Karpas-422 (cell line): ENCODE measurements around the genes CRYBA1, NUFIP2 and EFCAB5.

DNA sequence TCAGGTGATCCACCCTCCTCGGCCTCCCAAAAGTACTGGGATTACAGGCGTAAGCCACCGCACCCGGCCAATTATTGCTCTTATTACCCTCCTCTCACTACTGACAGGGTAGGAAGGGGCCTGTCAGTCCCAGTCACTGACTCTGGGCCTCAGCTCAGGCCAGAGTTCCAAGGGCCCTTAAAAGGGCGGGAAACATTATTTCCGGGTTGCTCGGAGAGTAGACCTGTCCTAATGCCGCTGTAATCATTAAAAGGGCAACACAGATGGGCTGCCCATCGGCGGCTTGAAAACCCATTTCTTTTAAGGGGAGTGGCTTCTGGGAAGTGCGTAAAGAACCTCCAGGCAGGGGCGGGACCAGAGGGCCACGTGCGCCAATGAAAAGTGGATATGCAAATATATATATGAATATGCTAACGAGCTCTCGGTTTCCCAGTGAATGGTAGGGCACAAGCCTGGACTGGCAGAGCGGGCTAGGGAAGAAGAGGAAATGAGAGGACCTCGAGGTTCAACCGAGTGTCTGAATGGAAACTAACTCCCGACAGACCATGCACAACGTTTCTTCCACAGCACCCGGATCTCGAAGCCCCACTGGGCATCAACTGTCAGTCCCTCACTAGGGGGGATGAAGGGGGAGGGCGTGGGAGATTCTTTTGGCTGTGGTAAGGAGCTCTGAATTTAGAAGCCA, 26.7 kb downstream of the PIPOX start:
- PRO-cap = no peak
- RAMPAGE, long total RNA = no peak

- PRO-cap = no peak
- RAMPAGE, long total RNA = no peak
Observed at GRCh38 chr17:29092226-29092678, 49.3 kb downstream of the PIPOX start.

DNA sequence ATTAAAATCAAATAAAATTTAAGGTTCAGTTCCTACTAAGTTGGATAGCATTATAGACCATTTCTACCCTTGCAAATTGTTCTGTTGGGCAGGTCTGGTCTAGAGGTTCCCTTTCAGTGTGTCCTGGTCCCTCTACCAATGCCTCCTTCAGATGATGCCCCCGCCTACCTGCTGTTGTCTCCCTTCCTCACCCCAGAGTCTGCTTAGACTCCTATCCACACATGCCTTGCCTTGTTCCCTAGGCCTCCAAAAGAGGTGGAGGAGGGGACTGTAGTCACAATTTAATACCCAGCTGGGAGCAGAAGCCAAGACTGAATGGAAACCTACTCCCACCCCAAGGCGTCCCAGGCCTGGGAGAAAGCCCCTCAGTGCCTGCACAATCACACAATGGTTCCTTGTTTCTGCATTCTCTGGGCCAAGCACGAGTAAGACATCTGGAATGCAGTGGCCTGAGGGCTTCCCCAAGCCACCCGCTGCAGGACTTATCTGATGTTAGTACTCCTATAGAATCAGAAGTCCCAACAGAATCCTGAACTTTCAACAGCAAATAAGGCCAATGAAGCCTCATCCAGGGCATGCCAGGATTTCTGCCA, 28.8 kb downstream of the MYO18A start:
- PRO-cap = no peak
- RAMPAGE, long total RNA = no peak

- PRO-cap = bidirectional peak, plus-strand start at chr17:29195698, minus-strand start at chr17:29195556
- RAMPAGE, long total RNA = no peak
Observed at GRCh38 chr17:29195229-29195833, 15.1 kb upstream of the MYO18A start.

DNA sequence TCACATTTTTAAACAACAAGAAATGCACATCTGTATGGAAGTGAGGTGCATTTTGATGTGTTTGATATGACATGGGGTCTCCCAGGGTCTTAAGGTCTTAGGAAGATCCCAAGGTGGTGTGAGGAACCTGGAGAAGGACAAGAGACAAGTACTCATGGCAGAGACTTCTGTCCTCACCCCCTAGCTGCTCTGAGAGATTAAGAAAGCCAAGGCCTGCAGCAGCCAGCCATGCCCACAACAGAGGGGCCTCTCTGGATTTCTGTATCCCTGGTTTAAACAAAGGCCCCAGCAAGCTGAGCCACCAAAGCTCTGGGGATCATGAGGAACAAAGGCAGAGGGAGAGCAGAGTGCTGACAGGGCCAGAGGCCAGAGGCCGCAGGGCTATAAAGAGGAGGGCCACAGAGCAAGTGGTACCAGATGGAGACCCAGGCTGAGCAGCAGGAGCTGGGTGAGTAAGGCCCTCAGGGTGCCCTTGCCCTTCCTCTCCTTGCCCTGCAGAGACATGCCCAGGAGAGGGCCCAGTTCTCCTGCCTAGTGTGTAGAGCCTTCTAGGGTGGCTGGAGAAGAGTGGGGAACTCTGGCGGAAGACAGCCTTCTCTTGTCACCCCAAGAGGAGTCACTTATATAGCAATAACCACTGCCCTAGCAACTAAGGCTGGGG, at the start of gene CRYBA1:
TSS of gene CRYBA1 (plus strand) at position 413 of the 661 bp plus-strand sequence.
- PRO-cap = no peak
- RAMPAGE, long total RNA = no peak

GRCh38 chr17:29285884-29286835, 7.8 kb downstream of the NUFIP2 start:
- PRO-cap = no peak
- RAMPAGE, long total RNA = no peak

DNA sequence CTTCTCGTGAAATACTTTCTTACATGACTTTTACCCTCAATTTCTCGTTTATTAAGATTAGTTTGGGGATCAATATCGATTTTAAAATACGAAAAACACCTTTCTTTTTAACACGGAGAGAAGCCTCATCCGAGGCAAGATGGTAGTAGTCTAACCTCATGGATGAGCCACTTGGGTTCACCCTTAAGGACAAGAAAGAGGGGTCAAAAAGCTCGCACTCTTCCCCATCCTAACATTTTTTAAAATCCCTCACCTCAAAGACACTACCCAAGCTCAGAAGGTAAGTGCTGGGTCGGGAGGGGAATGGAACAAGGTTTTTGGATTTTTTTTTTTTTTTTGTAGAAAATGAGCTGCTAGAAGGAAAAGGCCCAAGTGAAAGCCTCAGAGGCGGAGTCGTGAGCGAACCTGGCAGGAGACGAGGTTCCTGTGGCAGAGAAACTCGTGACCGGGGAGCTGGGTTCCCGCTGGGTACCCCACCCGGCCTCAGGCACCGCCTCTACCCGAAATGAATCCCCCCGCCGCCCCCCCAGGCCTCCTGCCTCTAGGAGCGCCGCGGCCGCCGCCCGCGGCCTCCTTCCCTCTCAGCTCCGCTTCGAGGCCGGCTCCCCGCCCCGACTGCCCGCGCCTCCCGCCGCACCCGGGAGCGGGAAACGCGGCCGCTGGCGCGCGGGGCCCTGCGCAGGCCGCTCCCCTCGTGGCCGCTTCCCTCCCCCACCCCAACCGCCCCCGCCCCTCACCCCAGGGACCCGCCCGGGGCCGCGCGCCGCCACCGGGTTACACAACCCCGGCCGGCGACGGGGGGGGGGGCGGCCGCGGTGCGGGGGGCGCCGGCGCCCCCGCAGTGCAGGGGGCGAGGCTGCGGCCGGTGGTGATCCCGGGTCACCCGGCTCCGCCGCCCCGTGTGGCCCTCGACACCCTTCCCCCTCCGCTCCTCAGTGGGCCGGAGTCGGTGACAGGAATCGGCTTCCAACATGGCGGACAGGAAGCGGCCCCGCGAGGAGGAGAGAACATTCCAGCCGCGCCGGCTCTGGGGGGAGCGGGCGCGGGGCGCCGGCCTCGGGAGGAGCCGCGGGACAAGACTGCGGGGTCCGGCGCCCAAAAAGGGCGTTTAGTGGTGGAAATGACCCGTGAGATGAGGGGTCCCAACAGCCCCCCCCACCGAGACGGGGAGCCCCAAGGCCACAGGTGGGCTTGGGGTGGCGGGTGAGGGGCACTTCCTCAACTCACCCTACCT, 1.4 kb downstream of the NUFIP2 start:
- PRO-cap = no peak
- RAMPAGE, long total RNA = no peak

- PRO-cap = bidirectional peak, plus-strand start at chr17:29294400, minus-strand start at chr17:29294115
- RAMPAGE, long total RNA = start-site peak on the minus strand at chr17:29294114-29294120, 499 and 634 reads in 2 replicates
Observed at GRCh38 chr17:29293493-29294548, at the start of gene NUFIP2. Gene NUFIP2, minus strand, starts transcription at chr17:29294148.

DNA sequence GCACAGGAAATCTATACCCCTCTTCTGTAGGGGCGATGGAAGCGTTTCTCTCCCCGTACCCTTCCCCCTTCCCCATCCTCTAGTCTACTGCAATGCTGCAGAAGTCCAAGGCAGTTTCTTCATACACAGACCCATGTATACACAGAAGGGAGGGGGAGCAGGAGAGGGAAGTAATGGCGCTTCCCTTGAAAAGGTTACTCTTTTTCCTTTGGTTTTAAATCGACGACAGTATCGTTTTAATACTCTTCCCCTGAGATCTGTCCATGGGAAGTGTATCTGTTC, 1.2 kb downstream of the TAOK1 start:
- PRO-cap = no peak
- RAMPAGE, long total RNA = no peak

- PRO-cap = no peak
- RAMPAGE, long total RNA = no peak
Observed at GRCh38 chr17:29572141-29573356, 4.0 kb downstream of the TP53I13 start.

- PRO-cap = no peak
- RAMPAGE, long total RNA = no peak
Observed at GRCh38 chr17:29613966-29614478, 8.7 kb downstream of the CORO6 start.

DNA sequence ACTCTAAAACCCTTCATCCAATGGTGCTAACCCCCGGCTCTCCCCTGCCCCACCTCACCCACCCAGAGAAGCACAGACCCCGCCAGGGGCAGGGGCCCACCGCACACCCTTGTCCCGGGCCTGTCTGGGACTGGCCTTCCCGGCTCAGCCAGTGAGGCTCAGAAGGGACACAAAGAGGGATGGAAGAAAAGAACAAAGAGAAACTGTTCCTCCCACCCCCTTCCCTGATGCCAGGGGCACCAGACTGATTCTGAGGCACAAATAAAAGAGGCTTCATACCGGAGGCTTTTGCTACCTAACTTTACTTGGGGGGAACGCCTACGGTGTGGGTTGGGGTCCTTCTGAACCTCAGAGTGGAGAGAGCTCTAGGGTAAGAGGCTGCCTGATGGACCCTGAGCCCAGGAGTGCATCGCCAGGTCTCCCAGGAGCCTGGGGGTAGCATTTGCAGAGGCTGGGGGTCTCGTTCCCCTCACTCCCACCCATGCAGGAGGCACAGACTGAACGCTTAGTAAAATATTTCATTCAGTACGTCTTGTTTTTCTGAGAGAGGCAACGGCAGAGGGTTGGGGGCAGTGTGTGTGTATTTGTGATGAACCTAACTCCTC, 8.1 kb downstream of the CORO6 start:
- PRO-cap = no peak
- RAMPAGE, long total RNA = no peak

GRCh38 chr17:29636034-29636641, 13.4 kb upstream of the CORO6 start:
- PRO-cap = no peak
- RAMPAGE, long total RNA = no peak

- PRO-cap = no peak
- RAMPAGE, long total RNA = no peak
Observed at GRCh38 chr17:29667980-29668325, 45.2 kb upstream of the CORO6 start.

GRCh38 chr17:29672015-29672469, 49.3 kb upstream of the CORO6 start:
- PRO-cap = no peak
- RAMPAGE, long total RNA = no peak

- PRO-cap = no peak
- RAMPAGE, long total RNA = no peak
Observed at GRCh38 chr17:29716645-29717451, 94.1 kb upstream of the CORO6 start.

DNA sequence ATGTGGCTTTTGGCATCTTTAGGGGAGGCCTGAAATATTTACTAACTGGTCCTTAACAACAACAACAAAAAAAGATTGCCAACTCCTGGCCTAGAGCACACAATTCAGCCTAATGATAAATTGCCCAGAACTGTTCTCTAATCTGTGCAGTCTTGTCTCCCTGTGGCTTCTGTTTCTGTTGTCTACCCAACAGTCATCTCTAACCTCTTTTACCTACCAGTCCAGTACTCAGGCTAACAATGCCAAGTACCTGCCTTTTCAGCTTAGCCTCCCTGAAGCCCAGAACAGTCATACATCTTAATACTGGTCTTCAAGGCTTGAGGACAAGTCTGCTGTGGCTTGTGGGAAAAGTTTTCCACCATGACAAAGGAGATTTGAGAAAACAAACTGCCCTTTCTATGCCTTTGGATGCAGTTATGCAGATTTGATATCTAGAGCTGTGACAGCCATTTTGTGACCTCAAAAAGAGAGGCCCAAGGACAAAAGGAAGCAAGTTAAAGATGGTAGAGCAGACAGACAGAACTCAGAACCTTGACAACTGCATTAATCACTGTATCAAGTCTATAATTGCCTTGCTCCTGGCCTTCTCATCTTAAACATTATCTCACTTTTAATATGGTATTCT, 66.8 kb downstream of the SSH2 start:
- PRO-cap = no peak
- RAMPAGE, long total RNA = no peak

- PRO-cap = no peak
- RAMPAGE, long total RNA = no peak
Observed at GRCh38 chr17:29930416-29930744, 352 bp upstream of the SSH2 start.

GRCh38 chr17:29941332-29941888, at the start of gene EFCAB5:
Gene EFCAB5, plus strand, starts transcription at chr17:29941634.
- PRO-cap = no peak
- RAMPAGE, long total RNA = no peak

DNA sequence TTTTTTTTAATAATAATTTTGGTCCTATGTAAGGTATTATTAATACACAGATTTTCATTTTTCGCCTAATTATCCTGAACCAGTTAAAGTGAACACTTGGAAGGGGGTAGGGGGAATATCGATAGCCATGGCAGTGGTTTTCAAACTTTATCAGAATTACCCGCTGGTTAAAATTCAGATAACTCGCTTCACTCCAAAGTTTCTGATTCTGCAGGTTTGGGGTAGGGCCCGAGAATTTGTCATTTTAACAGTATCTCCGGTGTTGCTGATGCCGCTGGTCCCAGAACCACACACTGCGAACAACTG, 355 bp upstream of the NSRP1 start:
- PRO-cap = no peak
- RAMPAGE, long total RNA = no peak